Sternocleidomastoid (tissue), 1 donor: ENCODE results near the gene SREK1.

GRCh38 chr5:61472465-61472938 is 140.4 kb downstream of the ZSWIM6 start:
- PRO-cap, result no peak

- PRO-cap, result no peak
These were observed 193.6 kb downstream of the ZSWIM6 start for GRCh38 chr5:61525524-61526161.

DNA sequence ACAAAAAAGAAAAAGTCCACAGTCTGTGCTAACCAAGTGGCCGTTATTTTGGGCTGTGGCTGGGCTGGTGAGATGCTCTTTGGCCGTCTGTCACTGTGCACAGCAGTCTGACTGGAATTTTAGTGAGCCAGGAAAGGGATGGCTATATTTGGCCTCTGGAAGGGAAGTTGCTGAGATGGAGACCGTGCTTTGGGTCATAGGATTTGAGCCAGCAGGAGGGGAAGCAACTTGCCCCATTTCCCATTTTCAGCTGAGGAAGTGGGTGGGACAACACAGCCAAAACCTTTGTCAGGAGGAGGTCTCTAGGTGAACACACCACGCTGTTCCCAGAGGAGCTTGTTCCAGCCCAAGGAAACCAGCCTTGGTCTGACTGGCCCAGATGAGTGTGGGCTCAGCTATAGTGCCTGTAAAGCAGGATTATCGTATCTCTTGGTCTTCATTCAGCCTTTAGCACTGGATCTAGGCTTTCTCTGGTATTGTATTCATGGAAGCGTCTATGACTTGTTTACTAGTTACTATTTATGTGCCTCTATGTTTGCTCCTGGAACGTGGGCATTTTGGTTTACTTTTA is 334.3 kb downstream of the ZSWIM6 start:
- PRO-cap, result no peak

- PRO-cap, result no peak
These were observed 10.6 kb downstream of the KIF2A start for GRCh38 chr5:62316682-62316911.

DNA sequence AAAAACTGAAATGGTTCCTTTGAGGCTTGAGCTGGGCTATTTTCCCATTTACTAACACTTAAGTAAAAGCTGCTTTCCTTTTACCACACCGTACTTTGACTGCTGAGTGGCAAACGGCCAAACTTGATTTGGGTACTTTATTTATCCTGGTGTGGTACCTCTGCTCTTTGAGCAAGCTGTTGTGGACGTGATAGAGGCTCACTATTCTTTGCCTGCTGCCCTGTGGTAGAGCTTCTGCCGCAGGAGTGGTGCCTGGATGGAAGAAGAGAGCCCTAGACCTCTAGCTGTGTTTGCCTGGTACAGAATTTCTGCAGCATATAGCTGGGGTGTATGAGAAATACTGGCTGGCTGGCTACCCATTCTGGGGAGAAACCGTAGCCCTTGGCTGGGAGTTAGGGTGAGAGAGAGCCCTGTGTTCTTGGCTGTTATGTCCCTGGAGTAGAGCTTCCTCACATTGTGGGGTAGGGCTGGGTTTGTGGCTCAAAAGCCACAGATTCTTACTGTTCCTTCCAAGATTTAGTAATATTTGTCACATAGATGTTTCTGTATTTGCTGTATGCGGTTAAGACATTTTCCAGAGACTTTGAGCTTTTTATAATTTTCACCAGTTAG is 19.6 kb downstream of the IPO11 start:
- PRO-cap, result no peak

DNA sequence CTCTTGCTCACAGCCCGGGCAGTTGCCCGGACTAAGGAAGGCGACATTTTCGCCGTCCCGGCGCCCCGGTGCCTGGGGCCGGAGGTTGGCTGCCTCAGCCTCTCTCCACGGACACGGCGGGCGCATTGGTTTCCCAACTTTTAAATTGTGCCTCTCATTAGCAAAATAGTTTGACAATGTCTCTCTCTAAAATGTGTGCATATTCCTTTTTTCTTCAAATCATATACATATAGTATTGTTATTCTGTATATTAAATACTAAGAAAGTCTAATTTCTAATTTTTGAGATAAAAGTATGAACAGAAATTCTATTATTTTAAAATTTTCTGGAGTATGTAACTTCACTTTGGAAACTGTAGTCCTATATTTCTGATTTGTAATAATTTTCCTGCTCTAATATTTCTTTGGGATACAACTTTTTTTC is 198.6 kb downstream of the LRRC70 start:
- PRO-cap, result no peak

GRCh38 chr5:62804256-62805031 is 225.8 kb downstream of the LRRC70 start:
- PRO-cap, result no peak

- PRO-cap, result no peak
These were observed 2.0 kb upstream of the RNF180 start for GRCh38 chr5:64163535-64164141.

- PRO-cap, result no peak
These were observed 333.6 kb downstream of the CWC27 start for GRCh38 chr5:65102383-65102636.

DNA sequence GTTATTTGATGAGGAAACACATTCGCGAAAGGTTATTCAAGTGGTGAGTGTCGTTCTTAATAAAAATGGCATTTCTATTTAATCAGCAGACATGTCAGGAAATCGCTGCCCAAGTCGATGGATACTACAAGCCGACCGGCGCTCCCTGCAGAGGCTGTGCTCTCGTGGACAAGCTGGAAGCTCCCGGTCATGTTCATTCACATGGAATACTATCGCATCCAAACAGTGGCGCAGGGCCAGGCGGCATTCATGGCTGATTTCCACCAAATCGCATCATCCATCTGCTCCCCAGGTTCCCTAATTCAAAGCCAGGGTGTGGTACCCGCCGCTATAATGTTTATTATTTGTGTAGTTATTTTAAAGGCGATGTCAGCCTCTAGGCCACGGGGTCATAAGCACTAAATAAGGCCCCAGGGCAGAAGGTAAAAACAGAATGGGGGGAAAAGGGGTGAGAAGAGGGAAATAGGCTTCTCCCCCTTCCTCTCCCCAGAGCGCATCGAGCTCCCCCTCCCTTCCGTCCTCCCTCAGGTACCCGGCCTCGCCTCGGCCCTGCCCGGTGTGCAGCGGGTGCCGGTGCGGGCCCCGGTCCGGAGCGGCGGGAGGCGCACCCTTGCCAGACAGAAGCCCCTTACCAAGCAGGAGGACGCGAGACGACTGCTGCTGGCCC is 491 bp downstream of the SGTB start:
- PRO-cap, result no peak

DNA sequence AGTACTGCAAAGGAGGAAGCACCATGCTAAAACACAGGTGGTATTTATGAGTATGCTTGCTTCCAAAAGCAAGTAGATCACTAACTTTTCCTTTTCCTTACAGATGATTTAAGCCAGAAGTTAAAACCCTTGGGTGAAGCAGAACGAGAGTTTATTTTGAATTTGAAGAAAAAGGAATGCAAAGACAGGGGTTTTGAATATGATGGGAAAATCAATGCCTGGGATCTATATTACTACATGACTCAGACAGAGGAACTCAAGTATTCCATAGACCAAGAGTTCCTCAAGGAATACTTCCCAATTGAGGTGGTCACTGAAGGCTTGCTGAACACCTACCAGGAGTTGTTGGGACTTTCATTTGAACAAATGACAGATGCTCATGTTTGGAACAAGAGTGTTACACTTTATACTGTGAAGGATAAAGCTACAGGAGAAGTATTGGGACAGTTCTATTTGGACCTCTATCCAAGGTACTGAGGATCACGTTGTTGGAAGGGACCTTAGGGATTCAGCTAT is 66.1 kb downstream of the NLN start:
- PRO-cap, result no peak

DNA sequence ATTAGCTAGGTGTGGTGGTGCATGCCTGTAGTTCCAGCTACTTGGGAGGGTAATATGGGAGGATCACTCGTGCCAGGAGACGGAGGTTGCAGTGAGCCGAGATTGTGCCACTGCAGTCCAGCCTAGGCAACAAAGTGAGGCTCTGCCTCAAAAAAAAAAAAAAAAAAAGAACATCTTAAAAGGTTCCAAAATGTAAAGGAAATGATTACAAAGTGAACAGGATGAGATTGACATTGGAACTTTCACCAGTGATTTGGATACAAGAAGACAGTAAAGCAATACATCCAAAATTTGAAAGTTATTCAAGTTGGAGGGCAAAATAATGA is 59.9 kb upstream of the SREK1 start:
- PRO-cap, result no peak

- PRO-cap, result bidirectional peak, plus-strand start at chr5:66143973, minus-strand start at chr5:66143974; bidirectional peak, plus-strand start at chr5:66144337, minus-strand start at chr5:66144181
These were observed at the start of gene SREK1 for GRCh38 chr5:66143820-66144421. Gene SREK1 (plus strand): TSS chr5:66144300.

DNA sequence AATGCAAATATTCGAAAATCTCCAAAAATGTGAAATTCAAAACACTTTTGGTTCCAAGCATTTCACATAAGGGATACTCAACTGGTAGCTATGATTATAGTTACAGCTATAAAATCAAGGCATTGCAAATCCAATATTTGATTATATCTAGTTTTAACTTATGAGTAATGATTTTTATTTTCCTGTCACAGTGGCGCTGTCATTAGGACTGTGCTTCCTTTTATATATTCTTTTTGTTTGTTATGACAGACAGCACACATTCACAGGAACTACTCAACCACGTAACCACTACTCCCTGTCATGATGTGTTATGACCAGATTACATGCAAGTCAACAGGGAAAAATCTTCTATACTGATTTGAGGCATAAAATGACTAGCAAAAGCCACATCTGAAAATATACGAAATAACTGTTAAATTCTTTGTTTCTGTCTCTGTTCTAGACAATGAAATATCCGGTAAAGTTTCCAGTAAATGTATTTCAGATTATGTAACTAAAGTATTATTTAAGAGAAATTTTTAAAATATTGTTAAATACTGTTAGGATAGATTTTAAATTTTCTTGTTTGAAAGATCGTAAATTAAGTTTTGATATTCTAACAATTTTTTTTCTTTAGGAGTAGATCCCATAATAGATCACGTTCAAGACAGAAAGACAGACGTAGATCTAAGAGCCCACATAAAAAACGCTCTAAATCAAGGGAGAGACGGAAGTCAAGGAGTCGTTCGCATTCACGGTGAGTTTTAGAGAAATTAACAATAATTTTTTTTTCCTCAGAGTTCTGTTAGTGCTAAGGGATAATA is 25.5 kb downstream of the SREK1 start:
- PRO-cap, result no peak

DNA sequence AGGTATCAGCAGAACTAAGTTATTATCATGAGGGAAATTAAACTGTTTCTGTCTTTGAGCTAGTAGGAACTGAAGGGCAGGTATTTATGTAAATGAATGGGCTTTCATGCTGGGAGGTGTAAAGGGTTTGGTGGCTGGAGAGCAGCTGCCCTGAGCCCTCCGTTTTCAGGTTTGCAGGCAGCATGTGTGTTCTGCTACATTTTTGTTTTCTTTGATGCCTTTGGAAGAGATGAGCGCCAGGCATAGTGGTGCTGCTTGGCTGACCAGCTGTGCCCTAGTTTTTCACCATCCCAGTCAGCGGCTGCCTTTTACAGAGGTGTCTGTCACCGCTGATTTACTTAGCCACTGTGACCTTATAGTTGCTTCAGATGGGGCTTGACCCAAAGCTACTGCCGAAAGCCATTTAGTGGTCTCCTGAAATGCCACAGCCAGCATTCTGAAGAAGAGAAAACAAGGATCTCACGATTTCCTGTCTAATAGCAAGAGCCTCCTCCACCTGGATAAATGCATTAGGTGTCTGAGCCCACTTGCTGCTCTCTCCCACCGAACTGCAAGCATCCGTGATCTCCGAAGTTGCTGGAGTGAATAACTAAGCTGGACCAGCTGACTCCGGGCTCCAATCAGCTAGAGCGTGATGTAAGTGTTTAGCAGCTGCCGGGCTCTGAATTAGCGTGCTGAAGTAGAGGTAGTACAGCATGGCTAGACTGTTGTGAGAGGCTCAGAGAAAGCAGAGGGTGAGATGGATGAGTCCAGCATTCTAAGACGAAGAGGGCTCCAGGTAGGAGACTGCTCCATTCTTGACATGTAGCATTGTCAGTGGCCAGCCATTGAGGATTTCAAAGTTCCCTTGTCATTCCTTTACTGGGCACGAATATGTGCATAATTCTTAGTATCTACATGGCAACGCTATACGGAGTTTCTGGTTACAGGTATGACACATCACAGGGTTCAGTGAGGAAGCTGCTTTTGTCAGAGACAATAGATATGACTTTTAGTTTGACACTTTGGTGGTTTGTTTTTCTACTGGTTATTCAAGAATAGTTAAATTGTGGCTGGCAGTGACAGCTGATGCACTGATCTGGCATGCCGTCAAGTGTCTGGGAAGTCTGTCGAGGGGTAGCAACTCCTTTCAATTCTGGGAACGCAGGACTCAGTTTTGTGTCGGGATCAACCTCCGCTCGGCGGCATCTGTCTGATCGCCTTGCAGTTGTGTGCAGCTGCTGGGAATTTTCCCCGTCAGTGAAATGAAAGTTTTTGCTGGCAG is 232.3 kb downstream of the MAST4 start:
- PRO-cap, result bidirectional peak, plus-strand start at position 1,153 of the sequence, minus-strand start at position 1,186 of the sequence

GRCh38 chr5:66978469-66979204 is 218.0 kb downstream of the CD180 start:
- PRO-cap, result no peak

GRCh38 chr5:67012140-67012809 is 184.3 kb downstream of the CD180 start:
- PRO-cap, result no peak

- PRO-cap, result no peak
These were observed 180.0 kb downstream of the CD180 start for GRCh38 chr5:67016453-67017113.

DNA sequence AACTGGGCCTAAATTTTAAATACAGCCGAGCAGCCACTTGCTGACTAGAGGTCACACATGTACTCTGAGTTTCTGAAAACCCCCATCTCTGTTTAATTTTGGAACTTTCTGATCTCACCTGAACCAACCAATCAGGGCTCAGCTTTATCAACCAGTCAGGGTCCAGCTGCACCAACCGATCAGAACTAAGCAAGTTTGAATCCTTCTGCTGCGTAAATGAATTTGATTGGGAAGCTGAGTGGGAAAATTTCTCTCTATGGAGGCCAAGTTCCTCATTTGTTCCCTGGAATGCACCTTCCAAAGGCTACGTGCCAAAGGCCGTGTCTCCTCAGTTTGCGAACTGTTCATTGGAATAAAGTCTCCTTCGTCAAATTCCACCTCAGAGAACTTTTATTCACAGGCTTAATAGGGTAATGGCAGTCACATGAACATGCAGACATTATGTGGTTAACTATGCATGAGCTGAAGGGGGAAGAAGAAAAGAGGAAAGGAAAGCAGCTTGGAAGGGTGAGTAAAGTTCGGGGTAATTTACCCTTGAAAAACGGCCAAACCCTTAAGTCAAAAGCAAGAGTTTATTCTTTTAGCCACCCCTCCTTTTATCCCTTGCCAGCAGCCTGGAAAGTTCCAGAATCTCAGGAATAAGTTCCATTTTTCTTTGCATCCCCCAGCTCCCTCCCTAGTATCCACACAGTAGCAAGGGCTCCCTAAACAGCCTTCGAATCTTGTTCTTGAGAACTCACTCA is 3.6 kb downstream of the CD180 start:
- PRO-cap, result no peak

DNA sequence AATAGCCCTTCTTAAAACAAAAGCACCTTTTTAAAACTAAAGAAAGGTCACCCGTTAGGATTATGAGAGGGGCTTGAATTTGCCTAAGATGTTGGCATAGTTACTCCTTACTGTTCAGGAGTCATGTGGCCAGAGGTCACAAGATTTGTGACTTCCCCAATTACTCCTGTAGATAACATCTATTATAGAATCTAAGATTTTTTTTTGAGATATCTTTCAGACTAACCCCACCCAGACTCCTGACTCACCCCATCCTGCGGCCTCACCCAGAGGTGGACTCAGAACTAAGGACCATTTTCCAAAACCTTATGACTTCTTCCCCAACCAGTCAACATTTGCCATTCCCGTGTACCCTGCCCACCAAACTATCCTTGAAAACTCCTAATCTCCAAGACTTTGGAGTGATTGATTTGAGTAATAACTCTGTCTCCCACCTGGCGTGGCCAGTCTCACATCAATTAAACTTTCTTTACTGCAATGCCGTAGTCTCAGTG is 2.4 kb downstream of the CD180 start:
- PRO-cap, result no peak